ENCODE results near the gene DLG1.

DNA sequence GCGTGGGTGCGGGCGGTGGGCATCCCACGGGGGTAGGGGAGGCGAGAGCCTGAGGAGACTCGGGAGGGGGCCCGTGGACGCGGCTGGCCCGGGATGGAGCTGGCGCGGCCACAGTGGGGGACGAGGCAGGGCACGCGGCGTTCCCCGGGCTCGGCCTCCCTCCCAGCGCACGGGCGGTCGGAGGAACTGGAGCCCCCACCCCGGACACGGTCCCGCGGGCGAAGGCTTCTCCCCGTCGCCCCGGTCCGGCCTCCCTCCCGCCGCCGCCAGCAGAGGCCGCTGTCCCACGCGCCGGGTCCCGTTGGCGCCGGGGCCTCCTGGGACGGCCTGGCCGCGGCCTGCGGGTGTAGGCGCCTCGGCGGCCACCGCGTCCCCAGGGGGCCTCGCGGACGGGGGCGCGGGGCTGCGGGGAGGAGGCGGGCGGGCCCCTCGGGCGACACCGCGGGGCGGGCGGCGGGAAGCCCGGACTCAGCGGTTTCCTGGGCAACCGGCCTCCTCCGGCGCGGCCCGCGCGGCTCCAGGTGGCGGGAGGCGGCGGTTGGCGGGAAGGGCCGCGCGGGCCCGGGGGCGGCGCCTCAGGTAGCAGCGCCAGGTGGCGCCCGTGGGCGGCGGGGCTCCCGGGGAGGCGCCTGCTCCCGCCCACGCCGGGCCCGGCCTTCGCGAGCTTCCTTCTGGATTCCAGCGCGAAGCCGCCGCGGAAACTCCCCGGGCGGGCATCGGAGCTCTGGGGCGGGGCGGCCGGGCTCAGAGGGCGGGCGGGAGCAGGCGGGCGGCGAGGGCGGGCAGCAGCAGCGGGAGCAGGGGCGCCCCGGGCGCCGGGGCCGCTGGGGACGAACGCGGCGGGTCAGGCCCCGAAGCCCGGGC is 26.8 kb downstream of the MELTF start:
- PRO-cap: bidirectional peak, plus-strand start at position 325 of the sequence, minus-strand start at position 247 of the sequence; bidirectional peak, plus-strand start at position 764 of the sequence, minus-strand start at position 673 of the sequence

DNA sequence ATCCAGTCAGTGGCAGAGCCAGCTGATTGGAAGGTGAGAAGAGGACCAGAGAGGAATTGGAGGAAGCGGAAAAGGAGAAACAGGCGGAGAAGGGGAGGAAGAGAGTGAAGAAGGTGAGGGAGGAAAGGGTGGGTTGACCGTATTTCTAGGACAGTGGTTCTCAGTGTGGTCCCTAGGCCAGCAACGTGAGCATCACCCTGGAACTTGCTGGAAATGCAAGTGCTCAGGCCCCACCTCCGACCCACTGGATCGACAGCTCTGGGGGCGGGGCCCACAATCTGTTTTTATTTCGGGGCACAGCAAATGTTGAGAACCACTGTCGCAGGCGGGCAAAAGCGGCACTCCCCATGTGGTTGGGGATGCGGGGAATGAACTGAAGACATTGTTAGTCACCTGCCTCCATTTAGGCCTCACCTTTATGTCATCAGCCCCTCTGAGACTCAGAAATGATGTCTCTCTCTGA is 954 bp upstream of the MELTF start:
- PRO-cap: bidirectional peak, plus-strand start at position 312 of the sequence, minus-strand start at position 187 of the sequence

DNA sequence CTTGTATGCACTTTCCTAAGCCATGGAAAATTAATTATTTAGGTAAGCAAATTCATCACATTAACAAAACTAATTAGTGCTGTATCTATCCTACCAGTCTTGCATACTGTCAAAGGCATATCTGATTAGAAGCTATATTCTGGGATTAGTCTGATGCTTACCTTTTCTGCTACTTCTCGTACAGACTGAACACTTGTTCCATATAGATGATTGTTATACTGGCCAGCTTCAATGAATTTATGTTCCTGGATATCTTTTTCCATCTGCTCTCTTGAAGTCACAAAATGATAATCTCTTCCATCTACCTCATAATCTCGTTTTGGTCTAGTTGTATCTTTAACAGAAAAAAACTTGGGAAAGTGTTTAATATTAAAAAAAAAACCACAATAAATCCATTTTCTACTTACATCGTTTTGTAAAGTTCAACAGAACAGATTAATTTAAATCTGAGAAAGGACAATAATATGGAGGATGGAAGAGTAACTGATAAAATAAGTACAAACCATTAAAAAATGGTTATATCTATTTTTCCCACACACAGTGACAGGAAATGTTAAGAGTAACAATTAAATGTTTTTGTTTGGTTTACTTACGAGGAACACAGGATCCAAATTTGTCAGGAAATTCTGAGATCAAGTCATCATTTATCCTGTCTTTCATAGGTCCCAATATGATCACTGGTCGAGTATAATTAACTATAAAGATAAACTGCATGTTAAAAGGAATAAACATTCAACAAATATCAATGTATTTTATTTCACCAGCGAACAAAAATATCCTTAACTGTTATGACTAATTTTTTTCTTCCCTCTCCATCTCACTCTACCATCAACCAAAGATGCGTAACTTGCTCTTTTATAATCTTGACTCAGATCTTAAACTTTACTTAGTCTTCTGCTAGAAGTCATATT is 35.8 kb upstream of the MELTF start:
- PRO-cap: no peak

- PRO-cap: bidirectional peak, plus-strand start at chr3:197298784, minus-strand start at chr3:197298456
Measured at GRCh38 chr3:197298391-197298908, at the start of gene DLG1. TSS of gene DLG1 (minus strand) at chr3:197298612.

- PRO-cap: no peak
Measured at GRCh38 chr3:197352096-197352773, 53.8 kb upstream of the DLG1 start.

GRCh38 chr3:197401756-197402209 is 103.4 kb upstream of the DLG1 start:
- PRO-cap: no peak

- PRO-cap: no peak
Measured at GRCh38 chr3:197498989-197500033, 56.5 kb downstream of the BDH1 start.

DNA sequence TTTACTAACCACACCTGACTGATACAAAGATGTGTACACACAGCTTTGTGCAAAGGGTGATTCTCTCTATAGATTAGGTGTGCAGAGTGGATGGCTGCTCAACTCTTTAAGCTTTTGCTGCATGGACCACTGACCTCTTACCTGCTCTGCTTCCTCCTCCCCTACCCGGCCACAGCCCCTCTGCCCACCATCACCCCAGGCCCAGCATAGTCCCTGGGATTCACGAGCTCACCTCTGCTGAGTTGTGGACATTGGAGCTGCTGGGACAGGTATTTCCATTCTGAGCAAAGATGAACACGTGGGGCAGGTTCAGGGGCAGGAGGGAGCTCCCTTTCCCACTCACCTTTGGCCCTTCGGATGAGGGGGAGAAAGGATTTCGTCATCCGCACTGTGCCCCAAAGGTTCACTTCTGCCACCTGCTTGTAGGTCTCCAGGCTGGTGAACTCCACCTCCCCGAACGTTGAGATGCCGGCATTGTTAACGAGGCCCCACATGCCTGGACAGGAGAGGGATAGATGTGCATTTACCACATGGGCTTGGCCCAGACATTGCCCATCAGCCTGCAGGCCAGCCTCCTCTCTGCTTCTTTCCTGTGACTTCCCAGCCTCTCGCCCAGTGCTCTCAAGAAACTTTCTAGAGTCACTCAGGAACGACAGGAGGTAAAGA is 41.7 kb downstream of the BDH1 start:
- PRO-cap: no peak

DNA sequence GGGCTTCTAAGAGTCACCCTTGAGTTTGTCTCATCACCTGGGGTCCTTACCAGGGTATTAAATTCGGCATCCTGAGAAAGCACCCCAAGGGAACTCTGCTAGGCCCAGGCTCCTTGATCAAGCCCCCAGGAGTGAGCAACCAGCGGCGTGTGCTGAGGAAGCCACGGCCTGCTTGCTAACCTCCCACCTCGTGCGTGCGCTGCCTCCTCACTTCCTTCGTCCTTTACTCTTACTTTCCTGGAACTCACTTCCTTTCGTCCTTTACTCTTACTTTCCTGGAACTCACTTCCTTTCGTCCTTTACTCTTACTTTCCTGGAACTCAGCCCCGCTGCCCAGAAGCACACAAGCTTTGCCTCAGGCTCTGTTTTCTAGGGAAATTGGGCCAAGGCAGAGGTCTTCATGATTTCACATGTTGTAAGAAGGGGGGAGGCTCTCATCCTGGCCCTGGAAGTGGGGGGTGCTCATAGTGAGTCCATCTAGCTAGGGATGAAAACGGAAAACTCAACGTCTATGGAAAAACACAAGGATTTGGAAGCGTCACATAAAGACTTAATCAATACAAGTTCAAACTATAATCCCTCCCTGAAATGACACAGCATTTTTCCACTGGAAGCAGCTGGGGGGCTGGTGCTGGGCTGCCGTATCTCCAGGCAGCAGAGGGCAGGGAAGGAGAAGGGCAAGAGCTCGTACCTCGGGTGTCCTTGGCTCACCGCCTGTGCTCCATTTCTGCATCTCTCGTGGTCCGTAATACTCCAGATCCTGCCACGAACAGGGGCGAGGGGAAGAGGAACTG is 36.8 kb upstream of the BDH1 start:
- PRO-cap: no peak

GRCh38 chr3:197601078-197601787 is 45.5 kb upstream of the BDH1 start:
- PRO-cap: no peak

- PRO-cap: bidirectional peak, plus-strand start at chr3:197712582, minus-strand start at chr3:197712431
Measured at GRCh38 chr3:197712189-197712929, 24.3 kb downstream of the RUBCN start.

GRCh38 chr3:197730986-197731508 is 5.7 kb downstream of the RUBCN start:
- PRO-cap: no peak

DNA sequence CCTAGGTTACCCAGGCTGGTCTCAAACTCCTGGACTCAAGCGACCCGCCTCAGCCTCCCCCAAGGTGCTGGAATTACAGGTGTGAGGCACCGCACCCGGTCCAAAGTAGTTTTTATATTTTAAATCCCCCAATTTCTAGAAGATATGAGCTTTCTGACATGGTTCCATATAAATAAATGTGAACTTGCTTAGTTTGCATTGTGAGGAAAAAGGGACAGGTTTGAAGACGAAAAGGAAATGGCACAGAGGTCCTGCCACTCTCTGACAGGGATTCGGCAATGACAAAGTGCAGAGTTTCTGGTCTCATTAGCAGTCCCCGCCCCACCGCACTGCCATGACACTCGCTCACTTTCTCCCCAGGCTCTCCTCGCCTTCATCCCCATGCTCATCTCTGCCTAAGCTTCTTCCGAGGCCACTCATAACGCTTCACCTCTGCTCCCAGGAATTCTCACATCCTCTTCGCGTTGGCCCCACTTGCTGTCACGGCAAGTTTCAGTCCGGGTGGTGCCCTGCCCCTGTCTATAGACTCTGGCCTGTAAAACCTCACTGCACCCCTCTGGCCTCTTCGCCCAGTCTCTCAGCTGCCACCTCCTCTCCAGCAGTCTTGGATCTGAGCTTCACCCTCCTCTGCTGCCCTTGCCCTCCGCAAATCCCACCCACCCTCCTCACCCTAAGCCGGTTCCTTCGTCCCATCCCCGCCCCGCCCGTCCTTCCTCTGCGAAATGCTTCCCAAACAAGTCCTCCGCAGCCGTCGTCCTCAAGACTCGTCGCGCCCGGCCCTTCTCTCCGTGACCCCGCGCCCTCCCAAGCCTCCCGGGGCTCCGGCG is 702 bp downstream of the RUBCN start:
- PRO-cap: bidirectional peak, plus-strand start at position 488 of the sequence, minus-strand start at position 450 of the sequence

DNA sequence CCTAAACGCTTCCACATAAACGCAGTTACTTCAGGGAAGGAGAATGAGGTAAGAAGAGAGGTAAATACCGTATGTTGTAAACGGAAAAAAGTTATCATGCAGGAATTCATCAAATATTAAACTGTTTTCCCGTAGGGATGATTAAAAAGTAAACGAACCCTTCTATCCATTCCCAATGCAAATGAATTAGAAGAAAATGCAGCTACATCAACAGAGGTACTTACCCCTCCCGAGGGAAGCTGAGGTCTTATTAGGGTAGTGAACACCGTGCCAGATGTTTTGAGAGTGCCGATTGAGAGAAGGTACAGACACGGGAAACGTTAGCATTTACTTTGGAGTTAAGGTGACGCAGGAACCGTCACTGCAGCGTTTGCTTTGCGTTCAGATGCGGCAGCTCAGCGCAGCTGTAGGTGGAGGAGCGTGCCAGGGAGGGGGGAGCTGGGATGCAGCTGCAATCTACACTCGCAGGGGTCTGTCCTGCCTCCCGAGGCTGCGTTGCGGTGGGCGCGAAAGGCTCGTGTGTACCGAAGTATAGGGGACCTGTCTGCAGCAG is 562 bp upstream of the FYTTD1 start:
- PRO-cap: bidirectional peak, plus-strand start at position 403 of the sequence, minus-strand start at position 304 of the sequence

GRCh38 chr3:197955472-197956125 is 4.2 kb downstream of the IQCG start:
- PRO-cap: no peak

GRCh38 chr3:198027820-198028500 is 67.9 kb downstream of the LMLN start:
- PRO-cap: no peak

- PRO-cap: no peak
Measured at GRCh38 chr3:198158109-198158502, 198.1 kb downstream of the LMLN start.